Endometrial microvascular endothelial cells (primary cell): ENCODE data around the genes PURA and CYSTM1.

- RAMPAGE, long total RNA = no peak
These were observed 4.4 kb downstream of the UBE2D2 start for GRCh38 chr5:139565210-139566280.

DNA sequence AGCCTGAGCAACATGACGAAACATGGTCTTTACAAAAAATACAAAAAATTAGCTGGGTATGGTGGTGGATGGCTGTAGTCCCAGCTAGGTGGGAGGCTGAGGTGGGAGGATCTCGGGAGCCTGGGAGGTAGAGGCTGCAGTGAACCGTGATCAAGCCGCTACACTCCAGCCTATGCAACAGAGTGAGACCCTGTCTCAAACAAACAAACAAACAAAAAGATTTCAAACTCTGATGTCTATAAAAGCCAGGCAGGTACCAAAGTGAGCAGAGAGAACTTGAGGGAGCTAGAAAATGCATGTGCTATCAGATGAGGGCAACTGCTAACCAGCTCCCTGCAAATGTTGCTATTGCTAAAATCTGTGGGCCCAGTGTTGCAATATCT, 5.3 kb downstream of the UBE2D2 start:
- RAMPAGE, long total RNA = no peak

GRCh38 chr5:139643417-139644524, 4.4 kb upstream of the CXXC5 start:
- RAMPAGE, long total RNA = no peak

DNA sequence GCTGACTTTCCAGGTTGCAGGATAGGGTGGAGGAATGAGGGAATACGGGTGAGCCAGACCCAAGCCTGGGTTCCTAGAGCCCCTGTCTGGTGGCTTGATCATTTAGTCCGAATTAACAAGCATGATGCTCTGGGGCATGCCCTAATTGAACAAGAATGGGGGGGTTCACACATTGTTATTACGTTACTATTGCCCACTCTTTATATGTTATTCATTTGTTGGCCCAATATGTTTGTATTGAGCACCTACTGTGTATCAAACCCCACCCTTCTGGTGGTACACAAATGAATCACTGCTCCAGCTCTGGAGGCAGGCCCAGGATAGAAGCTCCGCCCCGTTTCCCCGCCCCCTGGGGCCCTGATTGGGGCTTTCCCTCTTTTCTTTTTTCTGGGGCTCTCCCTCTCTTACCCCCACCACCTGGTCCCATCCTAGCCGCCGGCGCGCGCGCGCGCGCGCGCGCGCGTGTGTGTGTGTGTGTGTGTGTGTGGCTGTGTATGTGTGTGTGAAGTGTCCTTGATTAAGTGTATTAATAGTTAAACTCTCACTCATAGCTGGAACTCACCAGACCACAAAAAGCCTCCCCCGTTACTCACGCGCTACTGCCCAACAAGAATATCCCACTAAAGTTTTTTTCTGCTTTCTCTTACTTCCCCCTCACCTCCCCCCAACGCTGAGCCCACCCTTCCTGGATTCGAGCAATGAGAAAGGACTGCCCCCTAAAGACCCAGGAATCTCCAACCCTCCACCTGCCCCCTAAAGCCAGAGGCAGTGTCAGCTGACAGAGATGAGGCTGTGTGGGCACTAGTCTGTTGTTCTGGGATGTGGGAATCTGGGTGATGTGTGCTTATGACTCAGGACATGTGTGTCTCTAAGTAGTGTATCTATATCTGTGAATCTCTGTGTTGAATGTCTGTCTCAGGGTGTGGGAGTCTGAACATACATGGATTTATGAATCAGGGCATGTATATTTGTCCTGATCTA, 3.9 kb downstream of the CXXC5 start:
- RAMPAGE, long total RNA = no peak

GRCh38 chr5:139654728-139655594, 6.8 kb downstream of the CXXC5 start:
- RAMPAGE, long total RNA = no peak

- RAMPAGE, long total RNA = no peak
These were observed 29.7 kb downstream of the CXXC5 start for GRCh38 chr5:139677746-139678434.

DNA sequence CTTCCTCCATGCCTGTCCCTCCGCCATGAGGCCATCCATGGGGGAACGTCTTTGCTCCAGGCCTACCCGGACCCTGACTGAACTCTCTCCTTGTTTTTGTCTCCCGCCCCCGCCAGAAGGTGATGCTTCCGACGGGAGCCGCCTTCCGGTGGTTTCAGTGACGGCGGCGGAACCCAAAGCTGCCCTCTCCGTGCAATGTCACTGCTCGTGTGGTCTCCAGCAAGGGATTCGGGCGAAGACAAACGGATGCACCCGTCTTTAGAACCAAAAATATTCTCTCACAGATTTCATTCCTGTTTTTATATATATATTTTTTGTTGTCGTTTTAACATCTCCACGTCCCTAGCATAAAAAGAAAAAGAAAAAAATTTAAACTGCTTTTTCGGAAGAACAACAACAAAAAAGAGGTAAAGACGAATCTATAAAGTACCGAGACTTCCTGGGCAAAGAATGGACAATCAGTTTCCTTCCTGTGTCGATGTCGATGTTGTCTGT, 34.6 kb downstream of the CXXC5 start:
- RAMPAGE, long total RNA = no peak

GRCh38 chr5:139759105-139759667, 36.4 kb upstream of the PSD2 start:
- RAMPAGE, long total RNA = no peak

- RAMPAGE, long total RNA = no peak
These were observed 29.0 kb downstream of the NRG2 start for GRCh38 chr5:140013966-140014540.

- RAMPAGE, long total RNA = no peak
These were observed 7.7 kb upstream of the PURA start for GRCh38 chr5:140106266-140106486.

- RAMPAGE, long total RNA = no peak
These were observed 6.8 kb upstream of the PURA start for GRCh38 chr5:140107030-140107547.

- RAMPAGE, long total RNA = no peak
These were observed at the start of gene PURA for GRCh38 chr5:140113530-140114256. PURA (plus strand) TSS chr5:140114109.

- RAMPAGE, long total RNA = start-site peak on the plus strand at chr5:140175098-140175208, 711 and 1,449 reads in 2 replicates
These were observed at the start of gene CYSTM1 for GRCh38 chr5:140174846-140175366. CYSTM1 (plus strand) TSS chr5:140175188.

DNA sequence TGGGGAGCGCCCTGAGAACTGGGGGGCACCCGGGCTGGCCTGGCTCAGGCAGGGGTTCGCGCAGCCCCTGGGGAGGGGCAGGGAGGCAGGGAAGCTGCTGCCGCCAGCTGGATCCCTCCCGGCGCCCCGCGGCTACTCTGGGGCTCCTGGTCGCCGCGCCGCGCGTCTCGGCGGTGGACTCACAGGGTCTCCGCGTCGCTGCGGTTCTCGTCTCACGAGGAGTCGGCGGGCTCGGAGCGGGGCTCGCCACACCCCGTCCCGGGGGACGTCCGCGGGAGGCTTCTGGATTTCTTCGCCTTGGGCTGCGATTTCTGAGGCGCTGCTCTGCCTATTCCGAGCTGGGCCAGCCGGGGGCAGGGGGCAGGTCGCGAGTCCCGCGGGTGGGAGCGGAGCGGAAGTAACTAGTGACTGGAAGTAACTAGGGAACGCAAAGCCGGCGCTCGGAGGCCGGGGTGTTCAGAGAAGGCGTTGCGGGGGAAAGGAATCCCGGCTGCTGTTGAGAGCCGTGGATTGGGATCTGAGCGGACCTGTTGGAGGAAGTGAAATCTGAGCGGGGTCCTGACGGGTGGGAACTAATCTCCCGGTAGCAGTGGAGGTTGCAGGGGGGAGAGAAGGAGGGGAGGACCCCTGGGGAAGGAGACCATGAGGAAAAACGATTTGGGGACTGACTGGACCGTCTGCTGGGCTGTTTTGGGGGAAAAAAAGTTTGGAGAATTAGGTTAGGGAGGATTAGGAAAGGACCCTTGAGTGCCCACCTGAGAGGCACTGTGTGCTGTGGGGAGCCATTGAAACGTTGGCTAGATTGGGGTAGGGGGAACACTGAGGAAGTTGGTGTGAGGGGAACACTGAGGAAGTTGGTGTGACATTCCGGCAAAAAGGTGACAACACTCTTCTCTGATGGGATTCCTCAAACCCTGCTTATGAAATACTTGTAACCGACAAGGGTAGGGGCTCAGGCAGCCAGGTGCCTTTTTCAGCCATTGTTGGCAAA, 674 bp downstream of the CYSTM1 start:
- RAMPAGE, long total RNA = no peak

GRCh38 chr5:140343995-140344474, 2.4 kb downstream of the HBEGF start:
- RAMPAGE, long total RNA = no peak

DNA sequence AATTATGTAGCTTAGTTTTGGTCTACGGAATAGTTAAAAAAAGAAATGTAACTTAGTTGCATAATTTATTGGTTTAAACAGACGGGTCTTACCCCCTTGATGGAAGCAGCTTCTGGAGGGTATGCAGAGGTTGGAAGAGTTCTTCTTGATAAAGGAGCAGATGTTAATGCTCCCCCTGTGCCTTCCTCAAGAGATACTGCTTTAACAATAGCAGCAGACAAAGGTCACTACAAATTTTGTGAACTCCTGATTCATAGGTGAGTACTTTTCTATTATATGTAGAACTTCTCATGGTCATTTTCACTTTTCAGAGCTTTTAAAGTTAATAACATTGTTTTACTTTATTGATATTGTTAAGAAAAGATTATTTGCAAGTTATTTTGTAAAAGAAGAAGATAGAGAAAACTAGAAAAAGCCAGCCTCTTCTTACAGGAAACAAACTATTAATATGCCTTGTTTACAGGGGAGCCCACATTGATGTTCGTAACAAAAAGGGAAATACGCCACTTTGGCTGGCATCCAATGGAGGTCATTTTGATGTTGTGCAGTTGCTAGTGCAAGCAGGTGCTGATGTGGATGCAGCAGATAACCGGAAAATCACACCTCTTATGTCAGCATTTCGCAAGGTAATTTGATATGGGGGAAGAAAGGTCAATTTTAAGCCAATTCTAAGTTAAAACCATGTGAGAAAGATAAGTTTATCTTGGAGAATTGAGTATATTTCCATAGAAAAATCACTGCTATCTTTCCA, 37.7 kb upstream of the EIF4EBP3 start:
- RAMPAGE, long total RNA = no peak

DNA sequence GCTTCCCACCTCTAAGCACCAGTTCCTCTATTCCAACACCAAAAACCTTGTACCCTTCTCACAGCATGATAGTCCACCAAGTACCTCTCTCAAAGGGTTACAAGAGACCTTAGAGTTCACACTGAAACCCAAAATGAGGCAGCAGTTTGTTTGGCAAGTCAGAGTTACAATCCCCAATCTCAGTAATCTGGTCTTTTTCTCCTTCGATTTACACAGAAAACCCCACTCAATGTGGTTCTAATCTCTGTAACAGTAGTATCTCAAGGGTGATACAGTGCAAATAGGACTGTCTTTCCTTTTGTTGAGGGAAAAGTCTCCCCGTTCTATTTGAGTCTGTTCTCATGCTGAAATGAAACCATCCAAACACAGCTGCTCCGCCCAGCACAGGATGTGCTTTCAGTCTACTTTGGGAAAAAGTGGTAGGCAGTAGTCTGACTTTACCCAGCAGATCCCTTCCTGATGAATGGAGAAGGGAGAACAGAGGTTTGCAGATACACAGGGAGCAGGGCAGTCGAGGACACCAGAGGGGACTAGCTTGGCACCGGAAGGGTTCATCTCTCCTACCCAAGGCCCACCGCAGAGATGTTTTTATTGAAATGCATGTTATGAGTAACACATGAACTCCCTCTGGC, 2.6 kb downstream of the EIF4EBP3 start:
- RAMPAGE, long total RNA = no peak

DNA sequence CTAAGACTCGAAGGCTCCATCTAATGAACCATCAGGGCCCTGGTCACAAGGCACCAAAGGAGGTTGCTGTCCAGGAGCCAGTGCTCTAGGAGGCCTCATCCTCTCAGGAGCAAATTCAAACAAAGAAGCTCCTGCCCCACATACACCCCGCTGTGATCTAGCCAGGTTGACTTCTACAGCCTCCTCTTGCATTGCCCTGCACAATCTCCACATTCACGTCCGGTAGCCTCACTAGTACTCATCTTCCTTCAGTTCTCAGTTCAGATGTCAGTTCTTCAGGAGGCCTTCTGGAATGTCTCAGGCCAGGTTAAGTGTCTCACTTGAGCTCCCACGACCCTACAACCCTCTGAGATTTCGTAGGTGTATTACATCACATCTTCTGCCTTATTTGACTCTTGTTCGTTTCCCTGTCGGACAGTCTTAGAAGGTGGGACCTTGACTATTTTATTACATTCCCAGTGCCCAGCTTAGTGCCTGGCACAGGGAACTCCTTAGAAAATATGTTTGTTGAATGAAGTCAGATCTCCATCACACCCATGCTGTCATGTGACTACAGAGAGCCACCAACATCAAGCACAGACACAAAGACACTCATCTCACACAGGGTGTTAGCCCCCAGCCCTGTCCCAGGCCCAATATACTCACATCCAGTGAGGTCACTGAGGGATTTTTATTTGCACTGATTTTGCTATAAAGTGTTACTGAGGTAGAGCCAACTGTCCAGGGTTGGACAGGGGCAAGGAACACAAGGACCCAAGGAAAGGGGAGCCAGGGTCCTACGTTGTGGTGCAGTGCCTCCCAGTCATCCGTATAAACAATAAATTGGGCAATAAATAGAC, 563 bp upstream of the SRA1 start:
- RAMPAGE, long total RNA = no peak

DNA sequence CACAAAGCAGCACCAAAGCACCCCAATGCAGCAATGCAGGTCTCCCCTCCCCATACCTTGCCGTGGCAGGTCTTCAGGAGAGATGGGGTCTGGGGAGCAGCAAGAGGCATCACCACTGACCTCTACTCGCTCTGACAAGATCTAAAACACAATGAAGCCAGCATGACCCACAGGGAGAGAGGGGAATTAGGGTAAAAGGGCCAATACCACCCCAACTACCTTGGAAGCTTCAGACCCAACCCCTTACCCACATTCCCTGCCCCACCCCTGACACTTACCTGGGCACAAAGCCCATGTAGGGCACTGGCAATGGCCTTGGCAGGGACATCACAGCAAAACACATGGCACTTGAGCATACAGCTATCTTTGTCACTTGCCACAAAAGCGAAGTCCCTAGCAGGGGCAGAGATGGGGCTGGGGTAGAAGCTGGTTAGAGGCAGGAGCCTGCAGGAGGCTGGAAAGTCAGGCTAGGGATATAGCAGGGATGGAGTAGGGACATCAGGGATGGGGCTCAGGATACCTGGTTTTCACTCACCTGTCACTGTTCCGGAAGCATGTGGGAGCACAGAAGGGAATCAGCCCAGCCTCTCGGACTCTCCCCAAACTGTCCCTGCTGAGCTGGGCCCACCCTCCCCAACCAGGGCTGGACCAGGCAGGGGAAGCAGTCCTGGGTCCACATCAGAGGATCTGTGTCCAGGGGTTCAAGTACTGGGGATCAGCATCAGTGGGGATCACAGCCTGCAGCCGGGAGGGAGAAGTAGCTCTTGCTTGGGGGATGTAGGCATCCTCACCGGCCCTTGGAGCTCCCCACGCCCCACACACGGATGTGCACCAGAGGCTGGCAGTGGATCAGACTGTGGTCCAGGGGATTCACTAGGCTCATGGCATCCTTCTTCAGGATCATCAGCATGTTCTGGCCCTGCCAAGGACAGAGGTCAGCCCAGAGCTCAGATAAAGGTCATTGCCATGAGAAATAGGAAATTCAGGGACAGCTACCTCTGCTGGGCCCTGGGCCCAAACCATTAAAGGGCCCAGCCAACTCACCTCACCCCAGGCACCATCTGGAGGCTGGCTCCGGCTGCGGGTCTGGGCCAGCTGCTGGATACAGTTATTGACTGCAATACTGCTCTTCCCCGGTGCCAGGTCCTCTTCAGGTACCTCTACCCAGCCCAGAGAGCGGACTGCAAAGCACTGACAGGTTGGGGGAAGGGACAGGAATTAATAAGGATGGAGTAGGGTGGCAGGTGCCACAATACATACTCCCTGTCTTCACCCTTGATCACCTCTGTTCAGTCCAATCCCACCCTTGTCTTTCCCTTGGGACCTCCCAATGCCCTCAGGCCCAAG, 2.6 kb downstream of the APBB3 start:
- RAMPAGE, long total RNA = no peak

DNA sequence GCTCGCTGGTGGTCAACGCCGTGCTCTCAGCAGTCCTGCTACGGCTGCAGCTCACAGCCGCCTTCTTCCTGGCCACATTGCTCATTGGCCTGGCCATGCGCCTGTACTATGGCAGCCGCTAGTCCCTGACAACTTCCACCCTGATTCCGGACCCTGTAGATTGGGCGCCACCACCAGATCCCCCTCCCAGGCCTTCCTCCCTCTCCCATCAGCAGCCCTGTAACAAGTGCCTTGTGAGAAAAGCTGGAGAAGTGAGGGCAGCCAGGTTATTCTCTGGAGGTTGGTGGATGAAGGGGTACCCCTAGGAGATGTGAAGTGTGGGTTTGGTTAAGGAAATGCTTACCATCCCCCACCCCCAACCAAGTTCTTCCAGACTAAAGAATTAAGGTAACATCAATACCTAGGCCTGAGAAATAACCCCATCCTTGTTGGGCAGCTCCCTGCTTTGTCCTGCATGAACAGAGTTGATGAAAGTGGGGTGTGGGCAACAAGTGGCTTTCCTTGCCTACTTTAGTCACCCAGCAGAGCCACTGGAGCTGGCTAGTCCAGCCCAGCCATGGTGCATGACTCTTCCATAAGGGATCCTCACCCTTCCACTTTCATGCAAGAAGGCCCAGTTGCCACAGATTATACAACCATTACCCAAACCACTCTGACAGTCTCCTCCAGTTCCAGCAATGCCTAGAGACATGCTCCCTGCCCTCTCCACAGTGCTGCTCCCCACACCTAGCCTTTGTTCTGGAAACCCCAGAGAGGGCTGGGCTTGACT, 3.6 kb downstream of the SLC35A4 start:
- RAMPAGE, long total RNA = no peak